Cardiac ventricle fibroblast (primary cell): ENCODE data around the genes MFF and SCYGR4.

GRCh38 chr2:226524289-226524952 is 275.2 kb downstream of the IRS1 start:
- RAMPAGE, long total RNA, result no peak

- RAMPAGE, long total RNA, result no peak
Observed at GRCh38 chr2:226583535-226584178, 216.0 kb downstream of the IRS1 start.

GRCh38 chr2:226660529-226661080 is 139.0 kb downstream of the IRS1 start:
- RAMPAGE, long total RNA, result no peak

- RAMPAGE, long total RNA, result no peak
Observed at GRCh38 chr2:226726191-226726616, 73.4 kb downstream of the IRS1 start.

GRCh38 chr2:226789788-226790804 is 9.5 kb downstream of the IRS1 start:
- RAMPAGE, long total RNA, result no peak

DNA sequence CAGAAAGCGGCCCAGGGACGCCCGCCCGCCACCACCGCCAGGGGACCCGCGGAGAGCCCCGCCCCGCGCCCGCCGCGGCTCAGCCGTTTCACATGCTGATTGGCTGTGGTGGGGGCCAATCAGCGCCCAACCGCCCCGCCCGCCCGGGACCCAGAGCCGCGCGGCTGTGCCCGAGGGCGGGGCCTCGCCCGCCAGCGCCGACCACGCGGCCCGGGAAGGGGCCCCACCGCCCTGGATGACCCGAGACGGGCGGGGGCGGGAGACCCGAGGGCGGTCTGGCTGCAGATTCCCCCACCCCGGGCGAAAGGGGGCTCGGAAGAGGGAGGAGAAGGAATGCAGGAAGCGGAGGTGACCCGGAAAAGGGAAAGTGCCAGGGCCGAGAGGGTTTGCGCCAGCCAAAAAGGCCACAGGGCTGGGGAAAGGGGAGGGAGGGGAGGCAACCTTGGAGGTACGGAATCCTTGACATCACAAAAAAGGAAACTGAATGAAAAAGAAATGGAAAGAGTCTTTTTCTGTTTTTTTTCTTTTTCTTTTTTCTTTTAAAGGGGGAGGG is 7.9 kb downstream of the IRS1 start:
- RAMPAGE, long total RNA, result no peak

DNA sequence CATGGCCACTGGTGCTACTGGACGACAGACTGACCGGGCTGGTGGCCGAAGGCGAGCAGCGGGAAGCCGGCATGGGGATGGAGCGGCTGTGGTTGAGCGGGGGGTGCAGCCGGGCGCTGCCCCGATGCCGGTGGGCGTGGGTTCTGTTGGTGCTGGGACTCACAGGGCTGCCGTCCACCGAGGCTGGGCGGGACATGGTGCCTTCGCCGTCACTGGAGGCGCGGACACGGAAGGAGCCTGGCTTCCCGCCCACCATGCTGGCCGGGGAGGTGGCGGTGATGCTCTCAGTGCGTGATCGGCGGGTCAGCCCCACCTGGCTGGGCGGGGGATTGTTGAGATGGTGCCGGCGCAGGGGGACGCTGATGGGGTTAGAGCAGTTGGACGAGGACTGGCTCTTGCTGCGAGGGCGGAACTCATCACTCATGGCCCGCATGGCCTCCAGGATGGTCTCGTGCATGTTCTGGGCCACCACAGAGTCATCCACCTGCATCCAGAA is 2.0 kb downstream of the IRS1 start:
- RAMPAGE, long total RNA, result no peak

- RAMPAGE, long total RNA, result start-site peak on the plus strand at chr2:227325254-227325323, 1,707 and 279 reads in 2 replicates
Observed at GRCh38 chr2:227324955-227325530, at the start of gene MFF. MFF (plus strand) TSS chr2:227325251.

DNA sequence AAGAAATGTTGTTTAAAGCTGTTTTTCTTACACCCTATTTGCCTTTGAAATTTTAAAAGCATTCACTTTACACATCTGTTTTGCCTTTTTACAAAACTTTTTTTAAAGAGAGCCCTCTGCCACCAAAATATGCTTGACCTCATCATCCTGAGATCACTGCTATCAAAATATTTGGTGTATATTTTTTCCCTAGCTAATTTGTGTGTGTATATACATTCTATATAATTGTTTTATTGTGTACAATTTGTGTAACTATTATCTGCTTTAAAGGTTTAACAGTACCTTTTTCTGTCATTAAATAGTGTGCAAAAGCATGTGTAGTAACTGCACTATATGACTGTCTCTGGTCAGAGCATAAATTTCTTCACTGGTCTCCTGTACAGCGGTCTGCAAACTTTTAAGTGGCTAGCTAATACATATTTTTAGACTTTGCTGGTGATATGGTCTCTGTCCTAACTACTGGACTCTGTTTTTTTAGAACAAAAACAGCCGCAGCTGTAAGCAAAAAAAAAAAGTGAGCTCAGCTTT is 32.3 kb upstream of the SCYGR2 start:
- RAMPAGE, long total RNA, result no peak

DNA sequence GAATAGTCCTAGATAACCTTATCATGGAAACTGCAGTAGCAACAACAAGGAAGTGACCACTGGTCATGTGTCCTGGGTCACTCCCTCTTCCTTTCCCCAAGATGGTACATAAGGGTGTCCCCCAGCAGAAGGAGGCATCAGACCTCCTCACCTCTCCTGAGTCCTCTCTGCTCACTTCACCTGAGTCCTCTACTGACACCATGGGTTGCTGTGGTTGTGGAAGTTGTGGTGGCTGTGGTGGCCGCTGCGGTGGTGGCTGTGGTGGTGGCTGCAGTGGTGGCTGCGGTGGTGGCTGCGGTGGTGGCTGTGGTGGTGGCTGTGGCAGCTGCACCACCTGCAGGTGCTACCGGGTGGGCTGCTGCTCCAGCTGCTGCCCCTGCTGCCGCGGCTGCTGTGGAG is at the start of gene SCYGR4:
Gene SCYGR4 (plus strand): TSS at position 201 of the 399 bp plus-strand sequence.
- RAMPAGE, long total RNA, result no peak

- RAMPAGE, long total RNA, result no peak
Observed at GRCh38 chr2:227953270-227953552, 81.8 kb downstream of the DAW1 start.

DNA sequence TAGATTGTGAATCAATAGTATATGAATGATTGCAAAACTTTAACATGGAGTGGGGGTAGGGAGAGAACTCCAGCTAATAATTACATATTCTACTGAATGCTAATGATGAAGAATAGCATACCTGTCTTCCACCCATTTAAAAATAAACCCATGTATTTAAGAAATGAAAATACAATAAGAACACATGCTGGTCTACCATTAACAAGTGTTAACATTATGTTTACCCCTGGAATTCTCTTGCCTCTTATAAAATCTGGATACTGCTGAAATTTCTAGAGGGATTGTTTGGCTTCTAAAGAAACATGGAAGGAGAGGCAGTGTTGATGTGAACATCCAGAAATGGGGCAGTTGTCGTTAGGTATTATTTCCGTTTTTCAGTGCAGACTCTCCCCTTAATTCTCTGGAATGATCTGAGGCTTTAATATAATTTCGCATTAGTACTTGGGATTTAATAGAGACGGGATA is 285.0 kb upstream of the SPHKAP start:
- RAMPAGE, long total RNA, result no peak

- RAMPAGE, long total RNA, result no peak
Observed at GRCh38 chr2:229193118-229193686, 77.9 kb downstream of the PID1 start.

GRCh38 chr2:229221129-229222298 is 49.6 kb downstream of the PID1 start:
- RAMPAGE, long total RNA, result no peak

GRCh38 chr2:229231392-229232289 is 39.4 kb downstream of the PID1 start:
- RAMPAGE, long total RNA, result no peak

DNA sequence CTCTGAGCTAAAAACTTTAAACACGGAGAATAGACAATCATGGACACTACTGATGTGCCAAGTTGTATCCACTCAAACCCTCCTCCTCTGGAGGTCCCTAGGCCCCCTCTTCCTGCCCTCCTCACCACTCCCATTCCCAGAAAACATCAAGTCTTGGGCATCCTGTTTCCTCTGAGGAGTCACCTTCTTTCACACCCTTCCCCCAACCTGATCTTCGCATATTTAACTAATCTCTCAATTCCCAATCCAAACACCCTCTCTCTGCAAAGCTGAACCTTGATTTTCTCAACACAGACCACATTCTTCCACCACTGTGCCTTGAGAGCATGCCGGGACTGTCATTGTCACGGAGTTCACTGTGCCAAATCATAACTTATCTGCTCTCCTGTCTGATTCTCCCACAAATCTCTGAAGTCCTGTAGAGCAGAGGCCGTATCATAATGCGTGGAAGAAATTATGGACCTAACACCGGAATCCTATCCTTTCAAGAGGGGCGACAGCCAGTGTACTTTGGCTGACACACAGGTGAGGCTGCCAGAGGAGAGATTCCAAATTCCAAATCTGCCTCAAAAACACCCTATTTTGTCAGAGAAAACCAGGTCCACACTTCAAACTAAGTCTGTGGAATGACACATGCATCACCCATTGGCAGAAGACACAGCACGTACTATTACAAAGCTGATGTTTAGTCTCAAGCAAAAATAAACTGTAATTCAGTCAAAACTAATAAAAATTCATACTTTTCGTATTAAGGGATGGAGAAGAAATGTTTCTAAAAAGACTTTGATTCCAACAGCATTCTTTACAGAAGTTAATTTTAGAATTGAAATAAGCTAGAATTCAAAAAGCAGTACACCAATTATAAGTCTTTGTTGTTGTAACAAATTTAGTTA is 139.1 kb upstream of the PID1 start:
- RAMPAGE, long total RNA, result no peak

GRCh38 chr2:229703780-229703991 is 10.7 kb downstream of the DNER start:
- RAMPAGE, long total RNA, result no peak

GRCh38 chr2:229792984-229793266 is 78.6 kb upstream of the DNER start:
- RAMPAGE, long total RNA, result no peak

DNA sequence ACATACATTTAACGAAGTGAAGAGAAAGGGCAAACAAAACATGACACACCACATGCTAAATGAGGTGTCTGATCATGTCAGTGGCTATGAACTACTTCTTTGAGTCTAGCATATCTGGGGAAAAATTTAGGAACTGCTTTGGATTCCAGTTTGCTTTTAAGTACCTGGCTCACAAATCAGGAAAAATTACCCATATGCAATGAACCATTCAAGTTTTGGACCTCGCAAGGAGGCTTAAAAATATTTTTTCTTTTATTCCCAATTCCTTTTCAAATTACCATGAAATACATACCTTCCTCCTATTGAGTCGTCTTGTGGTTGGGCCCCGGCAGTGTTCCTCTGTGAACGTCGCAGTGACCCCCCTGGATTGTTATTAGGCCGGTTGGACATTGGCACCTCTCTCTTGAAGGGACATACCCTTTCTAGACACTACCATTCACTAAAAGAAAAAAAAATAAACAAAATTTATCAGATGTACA is 42.1 kb downstream of the TRIP12 start:
- RAMPAGE, long total RNA, result no peak

- RAMPAGE, long total RNA, result no peak
Observed at GRCh38 chr2:229980692-229981356, 58.5 kb downstream of the FBXO36 start.